Ascending aorta (tissue), 1 donor: ENCODE data around the genes DSE and VGLL2.

- PRO-cap: no peak
Observed at GRCh38 chr6:113968695-113969153, 2.2 kb downstream of the HDAC2 start.

DNA sequence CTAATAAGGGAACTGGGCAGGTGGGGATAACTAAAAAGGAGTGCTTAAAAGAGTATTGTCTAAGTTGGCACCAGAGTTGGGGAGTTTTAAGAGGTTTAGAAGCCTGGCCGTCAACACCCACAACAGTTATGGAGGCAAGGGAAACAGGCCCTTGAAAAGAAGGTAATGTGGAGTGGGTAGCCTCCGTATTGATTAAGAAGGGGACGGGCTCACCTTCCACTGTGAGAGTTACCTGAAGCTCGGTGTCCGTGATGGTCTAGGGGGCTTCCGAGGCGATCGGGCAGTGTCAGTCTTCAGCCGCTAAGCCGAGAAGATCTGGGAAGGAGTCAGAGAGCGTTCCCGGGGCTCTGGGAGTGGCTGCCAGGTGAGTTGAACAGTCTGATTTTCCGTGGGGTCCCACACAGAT is 82.5 kb upstream of the HS3ST5 start:
- PRO-cap: no peak

- PRO-cap: no peak
Observed at GRCh38 chr6:115347020-115347219, 713.8 kb downstream of the FRK start.

- PRO-cap: no peak
Observed at GRCh38 chr6:116276573-116276888, 3.2 kb downstream of the TSPYL1 start.

DNA sequence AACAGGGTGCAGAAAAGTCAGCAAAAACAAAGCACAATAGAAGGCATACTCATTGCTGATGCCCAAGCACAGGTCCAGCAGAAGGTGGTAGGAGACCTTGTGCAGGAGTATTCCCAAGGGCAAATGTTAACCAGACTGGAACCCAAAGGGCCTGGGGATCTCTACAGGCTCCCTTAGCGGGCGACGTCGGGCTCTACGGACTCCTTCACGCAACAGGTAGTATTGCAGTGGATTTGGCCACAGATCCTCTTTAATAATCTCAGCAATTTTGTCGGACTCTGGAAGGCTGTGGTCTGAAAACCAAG is 1.4 kb downstream of the TSPYL1 start:
- PRO-cap: no peak

- PRO-cap: no peak
Observed at GRCh38 chr6:116278696-116279229, 967 bp downstream of the TSPYL1 start.

- PRO-cap: no peak
Observed at GRCh38 chr6:116369329-116370008, 1.3 kb upstream of the DSE start.

GRCh38 chr6:116370343-116371349 is at the start of gene DSE:
DSE (plus strand) TSS chr6:116370947.
- PRO-cap: bidirectional peak, plus-strand start at chr6:116370730, minus-strand start at chr6:116370729; bidirectional peak, plus-strand start at chr6:116370947, minus-strand start at chr6:116370839

DNA sequence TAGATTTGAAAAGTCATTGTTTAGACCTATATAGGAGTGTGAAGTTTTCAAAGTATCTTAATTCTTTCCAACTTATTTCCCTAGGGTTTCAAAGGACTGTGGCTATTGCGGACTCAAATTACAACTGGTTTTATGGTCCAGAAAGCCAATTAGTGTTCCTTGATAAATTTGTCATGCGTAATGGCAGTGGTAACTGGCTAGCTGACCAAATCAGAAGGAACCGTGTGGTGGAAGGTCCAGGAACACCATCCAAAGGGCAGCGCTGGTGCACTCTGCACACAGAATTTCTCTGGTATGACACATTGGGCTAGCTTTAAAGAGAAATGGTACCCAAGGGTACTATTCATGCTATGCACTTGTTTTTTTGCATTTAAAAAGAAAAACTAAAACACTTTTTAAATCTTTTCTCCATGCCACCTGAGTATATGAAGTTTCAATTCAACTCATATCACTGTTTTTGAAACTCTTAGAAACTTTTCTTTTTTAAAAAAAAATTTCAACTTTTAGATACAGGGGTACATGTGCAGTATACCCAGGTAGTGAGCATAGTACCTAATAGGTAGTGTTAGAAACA is 27.8 kb upstream of the CALHM6 start:
- PRO-cap: no peak

DNA sequence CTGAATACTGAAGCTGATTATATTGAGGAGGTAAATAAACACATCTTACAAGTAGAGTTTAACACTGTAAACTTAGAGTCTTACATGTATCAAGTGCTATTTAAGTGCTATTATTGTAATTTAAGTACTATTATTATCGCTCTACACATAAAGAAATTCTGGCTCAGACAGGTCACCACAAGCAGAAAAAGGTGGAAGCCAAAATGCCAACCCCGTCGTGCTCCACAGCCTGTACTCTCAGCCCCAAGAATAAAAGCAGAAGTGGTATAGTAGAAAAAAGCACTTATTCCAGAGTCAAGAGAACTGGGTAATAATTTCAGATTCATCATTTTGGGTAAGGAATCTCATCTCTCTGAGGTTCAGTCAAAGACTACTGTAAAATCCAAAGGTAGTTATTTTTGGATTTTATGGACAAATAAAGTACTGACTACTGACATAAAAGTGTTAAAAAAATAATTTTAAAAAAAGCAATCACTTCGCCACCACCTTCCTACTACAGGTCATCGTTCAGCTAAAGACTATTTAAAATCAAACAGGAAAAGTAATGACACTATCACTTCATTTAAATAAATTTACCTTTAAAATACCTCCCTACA is 899 bp downstream of the ZUP1 start:
- PRO-cap: no peak

DNA sequence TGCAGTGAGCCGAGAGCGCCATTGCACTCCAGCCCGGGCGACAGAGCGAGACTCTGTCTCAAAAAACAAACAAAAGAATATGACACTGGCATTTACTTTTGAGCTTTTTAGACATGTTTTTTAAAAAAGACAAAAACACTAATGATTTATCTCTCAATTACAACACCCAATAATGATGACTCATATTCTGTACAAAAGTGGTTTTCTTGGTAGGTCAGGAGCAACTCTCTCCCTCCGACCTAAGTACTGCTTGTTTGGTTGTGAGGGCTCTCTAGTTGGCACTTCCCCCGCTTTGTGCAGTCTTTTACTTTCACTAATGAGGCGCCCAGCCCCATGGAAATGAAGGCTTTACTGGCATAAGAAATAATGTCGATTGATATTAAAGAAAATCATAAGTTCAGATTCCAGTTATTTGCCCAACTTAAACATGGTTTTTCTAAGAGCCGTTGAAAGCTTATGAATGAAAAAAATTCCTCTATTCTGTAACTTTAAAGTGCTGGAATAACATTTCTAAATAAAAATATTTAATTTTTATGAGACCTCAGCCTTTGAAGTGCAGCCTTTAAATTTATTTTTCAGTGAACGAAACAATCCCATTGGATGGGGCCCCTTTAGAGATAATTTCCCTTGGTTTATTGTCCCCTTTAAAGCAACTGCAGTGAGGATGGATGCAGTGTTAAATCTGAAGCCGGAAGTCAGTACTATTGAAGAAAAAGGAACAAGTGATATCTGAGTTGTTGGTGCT is 1.4 kb downstream of the KPNA5 start:
- PRO-cap: no peak

GRCh38 chr6:116764540-116764760 is 1.1 kb downstream of the FAM162B start:
- PRO-cap: no peak

DNA sequence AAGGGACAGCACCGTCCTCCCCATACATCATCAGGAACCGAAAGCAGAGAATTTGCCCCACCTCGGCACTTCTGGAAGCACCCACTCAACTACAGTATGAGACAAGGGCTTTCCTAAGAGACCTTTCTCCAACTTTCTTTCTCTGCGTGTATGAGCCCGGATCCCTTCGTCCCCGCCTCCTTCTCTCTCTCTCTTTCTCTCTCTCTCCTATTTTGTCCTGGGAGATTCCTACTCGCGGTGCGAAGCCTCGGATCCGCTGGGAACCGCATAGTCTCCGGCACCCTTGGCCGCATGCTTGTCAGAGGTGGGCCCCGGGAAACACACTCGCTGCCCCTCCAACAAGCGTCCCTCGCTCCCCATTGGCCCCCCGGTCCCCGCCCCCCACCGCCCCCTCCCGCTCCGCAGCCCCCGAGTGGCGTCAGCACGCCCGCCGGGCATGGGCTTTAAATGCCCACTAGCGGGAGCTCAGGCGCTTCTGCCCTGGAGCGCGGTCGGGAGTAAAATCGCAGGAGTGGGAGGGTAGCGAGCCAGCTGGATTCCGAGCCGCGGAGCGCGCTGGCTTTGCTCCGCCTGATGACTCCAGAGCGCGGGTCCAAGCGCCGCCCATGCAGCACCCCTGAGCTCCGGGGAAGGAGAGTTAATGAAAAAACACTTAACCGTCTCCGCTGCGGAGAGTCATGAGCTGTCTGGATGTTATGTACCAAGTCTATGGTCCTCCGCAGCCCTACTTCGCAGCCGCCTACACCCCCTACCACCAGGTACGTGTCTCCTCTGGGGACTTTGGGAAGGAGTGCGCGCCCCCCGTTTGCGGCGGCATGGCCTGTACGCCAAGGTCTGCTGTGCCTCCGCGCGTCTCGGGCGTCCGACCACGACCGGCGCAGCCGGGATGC is at the start of gene VGLL2:
Gene VGLL2, plus strand, starts transcription at position 472 of the 890 bp plus-strand sequence.
- PRO-cap: no peak

DNA sequence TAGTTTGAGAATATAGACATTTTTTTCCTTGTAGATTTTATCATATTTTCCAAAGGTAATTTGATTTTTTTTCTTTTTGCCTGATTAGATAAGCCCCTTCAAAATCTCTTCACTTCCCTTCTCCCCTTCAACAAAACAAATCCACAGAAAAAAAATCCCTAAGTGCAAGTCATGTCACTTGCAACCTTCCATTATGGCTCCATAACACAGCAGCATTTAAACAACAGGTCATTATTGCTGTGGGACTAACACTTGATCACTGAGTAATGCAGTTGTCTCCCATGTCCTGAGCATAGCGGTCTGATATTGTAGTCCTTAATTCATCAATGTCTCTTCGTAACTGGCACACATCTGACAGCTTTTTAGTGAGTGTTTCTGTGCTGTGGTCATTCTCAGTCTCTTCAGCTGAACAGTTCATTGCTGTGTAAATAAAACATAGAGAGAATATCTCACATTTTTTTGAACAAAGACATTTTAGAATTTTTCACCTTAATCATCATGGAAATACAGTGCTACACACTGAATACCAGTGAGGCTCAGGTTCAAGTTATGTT is 82.9 kb upstream of the PLN start:
- PRO-cap: no peak

DNA sequence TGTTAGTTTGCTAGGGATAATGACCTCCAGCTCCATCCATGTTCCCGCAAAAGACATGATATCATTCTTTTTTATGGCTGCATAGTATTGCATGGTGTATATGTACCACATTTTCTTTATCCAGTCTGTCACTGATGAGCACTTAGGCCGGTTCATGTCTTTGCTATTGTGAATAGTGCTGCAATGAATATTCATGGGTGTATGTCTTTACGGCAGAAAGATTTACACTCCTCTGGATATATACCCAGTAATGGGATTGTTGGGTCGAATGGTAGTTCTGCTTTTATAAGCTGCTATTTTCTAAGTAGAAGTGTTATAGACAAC is 7.8 kb downstream of the PLN start:
- PRO-cap: no peak

GRCh38 chr6:118652294-118652717 is 915 bp upstream of the CEP85L start:
- PRO-cap: no peak

- PRO-cap: no peak
Observed at GRCh38 chr6:118719798-118720153, 68.4 kb upstream of the CEP85L start.

DNA sequence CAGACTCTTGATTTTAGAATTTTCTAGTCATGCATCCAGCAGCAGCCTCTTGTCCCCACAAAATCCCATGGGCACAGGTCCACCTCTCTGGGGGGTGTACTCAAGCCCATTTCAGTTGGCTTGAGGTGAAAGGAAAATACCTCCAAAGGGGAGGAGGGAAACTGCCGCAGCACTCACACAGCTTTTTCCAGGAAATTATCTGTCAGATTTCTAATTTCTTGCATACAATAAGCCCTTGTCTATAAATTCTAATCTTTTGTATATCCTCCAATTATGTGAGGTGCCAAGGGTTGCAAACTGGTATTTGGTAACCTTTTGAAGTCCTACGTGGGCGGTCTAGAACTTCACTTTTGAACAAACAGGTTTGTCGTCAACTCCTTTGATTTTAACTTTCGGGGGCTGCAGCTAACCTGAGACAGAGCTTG is 104.7 kb upstream of the CEP85L start:
- PRO-cap: no peak

DNA sequence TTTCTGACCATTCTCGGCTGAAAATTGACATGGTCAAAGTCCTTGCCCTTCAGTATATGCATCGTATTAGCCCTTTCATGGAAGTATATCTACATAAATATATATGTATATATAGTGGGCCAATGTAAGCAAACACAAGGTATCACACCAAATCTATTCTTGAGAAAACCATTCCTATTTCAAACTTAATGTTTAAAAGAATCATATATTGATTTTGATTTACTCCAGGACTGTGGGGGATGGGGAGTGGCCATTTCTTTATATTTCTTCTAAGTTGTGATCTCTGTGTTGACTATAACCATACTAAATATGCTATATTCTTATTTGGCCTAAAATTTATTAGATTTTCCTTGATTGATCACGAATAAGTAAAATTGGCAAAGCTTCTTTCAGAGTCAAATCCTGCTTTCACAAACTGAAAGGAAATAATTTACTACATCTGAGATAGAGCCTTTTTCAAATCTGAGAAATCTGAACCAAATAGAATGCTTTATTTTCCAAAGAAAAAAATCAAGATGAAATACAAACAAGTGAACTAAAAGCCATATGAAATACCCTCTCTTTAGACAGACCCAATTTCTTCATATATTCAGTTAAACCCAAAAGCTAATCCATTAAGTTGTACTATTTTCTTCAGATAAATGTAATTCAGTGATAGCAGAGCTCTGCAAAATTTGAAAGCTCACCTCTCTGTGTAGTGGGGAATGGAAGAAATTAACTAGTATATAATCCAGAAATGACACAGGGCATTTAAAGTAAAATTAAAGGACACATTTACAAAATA is 100.1 kb upstream of the FAM184A start:
- PRO-cap: no peak

DNA sequence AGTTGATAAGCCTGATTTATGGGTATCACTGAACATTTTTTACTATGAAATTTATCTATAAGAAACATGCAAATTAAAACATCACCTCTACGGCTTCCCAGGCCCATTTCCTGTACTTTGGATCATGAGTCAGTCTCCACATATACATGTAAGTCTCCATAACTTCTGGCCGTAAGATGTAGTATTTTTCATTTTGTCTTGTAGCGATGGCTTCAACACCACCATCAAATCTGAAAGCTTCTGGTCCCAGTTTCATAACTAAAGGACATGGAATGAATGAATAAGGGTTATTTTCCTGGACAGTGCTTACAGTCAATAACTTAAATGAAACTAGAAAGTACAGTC is 109.8 kb upstream of the FAM184A start:
- PRO-cap: no peak